Panc1 (cell line): ENCODE measurements around a stretch of chr2.

GRCh38 chr2:218892658-218893482 is 12.2 kb downstream of the WNT10A start:
- RRBS, 2 experiments, result 5% methylated on average over 4 of the region's 76 CpGs; no CpG with 5 or more reads in 1 of the 2 experiments

DNA sequence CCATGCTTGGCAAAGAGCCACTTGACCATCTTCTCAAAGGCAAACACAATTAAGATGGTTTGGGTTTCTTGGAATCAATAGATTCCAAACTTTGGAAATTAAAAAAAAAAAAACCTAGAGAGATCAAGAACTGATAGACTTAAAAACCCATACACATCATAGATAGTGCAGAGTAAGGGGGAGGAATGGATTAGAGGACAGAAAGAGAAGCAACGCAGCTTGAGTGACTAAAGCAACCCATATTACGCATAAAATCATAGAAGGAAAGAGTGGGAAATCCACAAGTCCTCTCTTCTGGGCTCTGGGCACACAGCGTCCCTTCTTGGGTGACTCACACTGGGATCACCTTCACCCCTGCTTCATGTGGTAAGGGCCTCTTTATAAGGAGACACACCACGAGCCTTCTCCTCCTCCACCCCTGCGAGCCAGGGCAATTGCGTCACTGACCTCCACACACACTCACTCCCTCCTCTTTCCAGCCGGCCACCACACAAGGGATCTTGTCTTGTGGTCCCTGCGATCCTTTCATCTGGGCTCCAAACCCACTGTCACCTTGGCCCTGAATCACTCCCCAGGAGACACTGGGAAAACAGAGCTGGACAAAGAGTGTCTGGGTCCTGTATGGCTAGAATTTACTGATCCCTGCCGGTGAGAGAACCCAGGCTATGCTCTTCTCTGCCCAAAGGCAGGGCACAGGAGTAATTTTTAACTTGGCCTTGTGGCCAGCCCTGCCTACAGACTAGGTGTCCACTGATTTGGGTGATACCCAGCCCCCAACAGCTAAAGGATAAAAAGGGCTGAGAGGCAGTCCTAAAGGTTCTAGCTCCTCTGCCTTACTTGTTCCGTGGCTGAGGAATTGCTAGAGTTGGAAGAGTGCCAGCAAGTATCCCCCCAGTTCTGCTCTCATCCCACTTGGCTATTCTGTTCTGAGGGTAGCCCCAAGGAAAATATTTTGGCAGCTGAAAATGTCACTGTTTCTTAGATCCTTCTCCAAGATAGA is 35.3 kb downstream of the NHEJ1 start:
- RRBS, 2 experiments, result no CpG with 5 or more reads among the region's 10 CpGs

DNA sequence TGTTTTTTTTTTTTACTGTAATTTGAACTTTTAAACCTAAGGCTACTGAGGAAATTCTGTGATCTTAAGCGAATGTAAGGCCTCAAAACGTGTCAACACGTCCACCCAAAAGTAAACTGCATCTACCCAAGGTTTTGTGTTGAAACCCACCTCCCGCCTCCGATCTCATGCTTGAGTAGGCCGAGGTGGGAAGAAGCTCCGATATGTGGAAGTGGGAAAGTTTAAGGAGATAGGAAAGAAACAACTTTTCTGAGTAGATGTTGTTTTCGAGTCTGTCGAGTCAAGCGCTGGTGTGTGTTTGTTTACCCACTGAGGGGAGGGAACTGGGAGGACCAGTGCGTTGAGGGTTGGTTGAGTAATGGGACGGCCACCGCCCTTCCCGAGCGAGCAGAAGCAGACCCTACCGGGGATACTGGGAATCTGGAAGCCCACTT is 510 bp upstream of the RETREG2 start:
- RRBS, 2 experiments, result no CpG with 5 or more reads among the region's 16 CpGs

- RRBS, 2 experiments, result no CpG with 5 or more reads among the region's 14 CpGs
Measured at GRCh38 chr2:219181931-219183042, 4.2 kb downstream of the RETREG2 start.

- RRBS, 2 experiments, result no CpG with 5 or more reads among the region's 19 CpGs
Measured at GRCh38 chr2:219206014-219206611, 469 bp upstream of the ZFAND2B start.

- RRBS, 2 experiments, result no CpG with 5 or more reads among the region's 6 CpGs
Measured at GRCh38 chr2:219222472-219223068, 3.8 kb upstream of the ABCB6 start.

- RRBS, 2 experiments, result no CpG with 5 or more reads among the region's 7 CpGs
Measured at GRCh38 chr2:219249064-219250141, 3.6 kb upstream of the TUBA4B start.

DNA sequence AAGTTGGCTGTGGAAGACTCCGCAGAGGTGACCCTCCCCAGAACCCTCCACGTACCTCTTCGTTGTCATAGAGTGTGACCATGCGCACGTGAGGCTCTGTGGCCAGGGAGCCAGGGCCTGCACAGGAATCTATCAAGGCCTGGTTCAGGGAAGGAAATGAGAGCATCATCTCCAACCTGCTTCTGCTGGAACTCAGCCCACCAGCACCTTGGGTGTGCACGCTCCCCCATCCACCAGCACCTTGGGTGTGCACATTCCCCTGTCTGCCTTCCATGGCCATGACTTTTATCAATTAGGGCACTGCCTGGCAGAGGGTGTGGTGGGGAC is 4.7 kb downstream of the DNPEP start:
- RRBS, 2 experiments, result no CpG with 5 or more reads among the region's 6 CpGs

DNA sequence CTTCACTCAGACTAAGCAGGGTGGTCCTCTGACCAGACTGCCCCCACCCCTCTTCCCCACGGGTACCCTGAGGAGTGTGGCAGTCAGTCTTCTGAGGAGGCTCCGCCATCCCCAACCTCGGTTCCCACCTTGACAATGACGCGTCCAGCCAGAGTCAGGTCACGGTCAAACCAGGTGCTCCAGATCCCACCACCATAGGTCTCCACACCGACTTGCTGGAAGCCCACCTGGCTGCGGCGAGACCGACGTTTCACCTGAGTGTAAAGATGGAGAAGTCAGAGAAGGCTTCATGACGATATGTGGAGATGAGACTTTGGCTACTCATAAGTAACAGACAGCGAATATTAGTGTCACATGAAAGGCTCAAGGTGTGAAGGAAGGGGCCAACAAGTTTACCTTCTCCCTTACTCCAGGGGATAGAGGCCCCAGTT is 1.5 kb downstream of the DNPEP start:
- RRBS, 2 experiments, result no CpG with 5 or more reads among the region's 13 CpGs

- RRBS, 2 experiments, result no CpG with 5 or more reads among the region's 17 CpGs
Measured at GRCh38 chr2:219419387-219420454, 1.5 kb downstream of the DES start.

GRCh38 chr2:219425911-219427022 is 8.1 kb downstream of the DES start:
- RRBS, 2 experiments, result no CpG with 5 or more reads among the region's 17 CpGs

DNA sequence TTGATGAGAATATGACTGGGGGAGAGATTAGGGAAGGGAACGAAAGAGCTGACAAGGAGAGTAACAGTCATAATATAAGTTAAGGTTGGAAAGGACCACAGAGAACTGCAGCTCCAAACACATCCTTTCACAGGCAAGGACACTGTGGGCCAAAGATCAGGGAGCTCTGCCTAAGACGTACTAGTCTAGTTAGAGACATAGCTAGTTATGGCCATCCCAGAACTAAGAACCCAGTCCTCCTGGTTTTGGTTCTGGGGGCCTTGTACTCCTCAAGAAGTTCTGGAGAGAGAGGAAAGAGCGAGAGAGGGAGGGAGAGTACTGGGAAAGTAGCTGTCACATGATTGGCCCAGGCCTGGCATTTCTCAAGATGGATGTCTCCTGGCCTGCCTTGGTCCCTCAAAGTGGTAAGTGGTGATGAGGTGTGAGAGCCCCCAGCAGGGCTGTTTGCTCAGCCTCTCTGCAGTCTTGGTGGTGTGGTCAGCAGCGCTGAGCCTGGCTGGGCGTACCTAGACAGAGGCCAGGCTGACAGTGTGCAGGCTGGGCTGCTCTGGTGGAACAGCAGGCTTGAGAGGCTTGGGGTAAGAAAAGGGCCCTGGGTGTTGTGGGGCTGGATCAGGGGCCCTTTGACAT is 2.4 kb downstream of the SPEG start:
- RRBS, 2 experiments, result no CpG with 5 or more reads among the region's 5 CpGs

- RRBS, 2 experiments, result no CpG with 5 or more reads among the region's 39 CpGs
Measured at GRCh38 chr2:219460170-219461714, 26.1 kb downstream of the SPEG start.

- RRBS, 2 experiments, result no CpG with 5 or more reads among the region's 6 CpGs
Measured at GRCh38 chr2:219495501-219495874, 443 bp upstream of the SPEGNB start.

GRCh38 chr2:219520871-219521734 is 6.8 kb downstream of the ASIC4 start:
- RRBS, 2 experiments, result no CpG with 5 or more reads among the region's 12 CpGs

GRCh38 chr2:219522072-219522729 is 7.9 kb downstream of the ASIC4 start:
- RRBS, 2 experiments, result 6 to 12% methylated on average over 17 of the region's 39 CpGs

DNA sequence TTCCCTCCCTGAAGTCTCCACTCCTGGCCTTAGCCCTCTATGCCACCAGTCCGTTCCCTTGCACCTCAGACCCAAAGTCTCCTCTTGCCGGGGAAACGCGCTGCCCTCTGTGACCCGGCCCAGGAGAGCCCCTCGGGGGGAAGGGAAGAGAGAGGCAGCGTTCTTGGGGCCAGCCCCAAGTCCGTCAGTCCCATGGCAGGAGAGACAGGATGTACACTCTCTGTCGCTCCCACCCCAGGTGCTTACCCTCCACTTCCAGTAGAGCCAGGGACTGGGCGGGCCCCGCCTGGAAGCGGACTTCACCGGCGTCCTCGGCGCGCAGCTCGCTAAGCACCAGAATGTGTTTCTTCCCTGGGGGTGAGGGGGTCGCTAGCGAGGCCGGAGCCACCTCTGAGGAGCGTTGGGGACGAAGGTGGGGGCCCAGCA is 8.1 kb downstream of the TMEM198 start:
- RRBS, 2 experiments, result no CpG with 5 or more reads among the region's 23 CpGs

GRCh38 chr2:219566703-219567214 is 4.6 kb downstream of the OBSL1 start:
- RRBS, 2 experiments, result 88% methylated on average over 5 of the region's 16 CpGs; no CpG with 5 or more reads in 1 of the 2 experiments

DNA sequence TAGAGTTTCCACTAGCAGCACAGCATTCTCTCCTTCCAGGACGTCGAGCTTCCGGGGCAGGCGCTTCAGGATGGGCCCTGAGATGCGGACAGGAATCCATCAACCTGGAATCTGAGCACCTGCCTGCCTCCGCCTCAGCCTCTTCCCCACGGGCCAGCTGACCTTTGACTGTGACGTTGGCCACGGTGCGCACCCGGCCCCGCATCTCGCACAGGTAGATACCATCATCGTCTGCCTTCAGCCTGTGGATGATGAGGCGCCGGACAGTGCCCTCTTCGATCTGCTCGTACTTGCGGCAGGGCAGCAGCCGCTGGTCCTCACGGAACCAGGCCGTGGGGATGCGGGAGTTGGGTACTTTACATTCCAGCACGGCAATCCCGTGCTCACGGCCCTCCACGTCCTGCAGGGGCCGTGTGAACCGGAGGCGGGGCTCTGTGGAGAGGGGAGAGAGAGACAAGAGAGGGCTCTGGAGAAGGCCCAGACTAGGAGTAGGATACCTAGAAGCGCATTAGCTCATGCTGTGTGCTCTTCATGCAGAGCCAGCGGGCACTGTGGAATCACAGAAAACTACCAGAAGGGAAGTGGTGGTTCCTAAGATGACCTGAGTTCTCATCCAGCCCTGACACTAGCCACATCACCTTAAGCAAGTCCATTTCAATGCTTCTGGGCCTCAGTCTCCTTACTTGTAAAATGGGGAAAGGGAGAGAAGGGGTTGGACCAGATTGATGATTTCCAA is 3.3 kb downstream of the OBSL1 start:
- RRBS, 2 experiments, result 90 to 94% methylated on average over 9 of the region's 32 CpGs

- RRBS, 2 experiments, result no CpG with 5 or more reads among the region's 18 CpGs
Measured at GRCh38 chr2:219576414-219577555, 4.7 kb downstream of the INHA start.